Left lobe of liver (tissue), 1 donor: ENCODE measurements around the gene PLCL2.

GRCh38 chr3:15254119-15254900 is 48.3 kb downstream of the CAPN7 start:
- PRO-cap, result no peak

- PRO-cap, result no peak
Observed at GRCh38 chr3:15261715-15262382, 55.8 kb downstream of the CAPN7 start.

DNA sequence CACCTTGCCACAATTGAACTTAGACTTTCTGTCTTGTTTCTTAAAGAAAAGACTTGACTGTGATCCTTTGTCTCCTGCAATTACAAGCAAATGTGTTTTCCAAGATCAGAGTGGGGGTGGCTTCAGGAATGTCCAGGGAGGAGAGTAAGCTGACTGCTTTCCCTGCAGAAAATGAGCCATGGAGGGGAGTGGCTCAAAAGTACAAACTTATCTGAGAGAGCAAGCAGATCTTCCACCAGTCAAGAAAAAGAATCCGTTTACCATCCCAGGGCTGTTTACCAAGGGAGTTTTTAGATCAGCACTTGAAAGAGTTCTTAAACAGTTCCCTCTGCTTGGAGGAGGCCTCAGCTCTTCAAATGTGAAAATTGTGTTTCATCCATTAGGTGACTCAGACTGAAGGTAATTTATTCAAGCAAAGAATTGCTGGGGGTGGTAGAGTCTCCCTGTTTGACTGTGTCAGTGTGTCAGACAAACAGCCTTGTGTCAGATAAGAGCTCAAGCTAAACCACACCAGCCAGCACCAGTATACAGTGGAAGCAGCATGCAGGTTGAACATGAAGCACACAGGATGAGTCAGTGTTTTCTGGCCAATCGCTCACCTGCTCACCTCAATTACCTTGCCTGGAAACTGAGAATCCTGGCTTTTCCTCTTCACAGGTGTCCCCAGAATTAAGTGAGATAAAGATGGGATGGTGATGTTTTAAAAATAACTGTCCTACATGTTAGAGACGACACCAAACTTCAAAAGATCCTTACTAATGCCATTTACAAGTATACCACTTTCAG is 21.8 kb downstream of the SH3BP5 start:
- PRO-cap, result no peak

- PRO-cap, result no peak
Observed at GRCh38 chr3:15324554-15325240, 7.7 kb downstream of the SH3BP5 start.

DNA sequence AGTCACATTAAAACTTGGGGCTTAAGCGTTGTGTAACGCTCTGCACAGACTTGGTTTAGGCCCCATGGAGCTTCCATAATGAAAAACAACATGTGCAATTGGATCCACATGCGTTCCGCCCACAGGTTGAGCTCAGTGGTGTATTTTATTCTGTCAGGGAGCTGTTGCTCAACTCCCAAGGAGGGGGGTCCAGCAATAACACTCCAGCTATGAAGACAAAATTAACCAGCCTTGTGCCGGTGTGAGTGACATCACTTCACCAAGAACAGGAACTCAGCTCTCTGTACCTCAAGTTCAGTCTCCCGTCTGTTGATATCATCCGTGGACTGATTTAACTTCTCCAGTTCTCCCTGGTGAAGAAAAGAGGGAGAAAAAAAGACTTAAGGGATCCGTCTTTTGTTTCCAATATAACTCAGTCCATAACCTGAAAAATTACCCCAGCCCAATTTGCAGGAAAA is 2.1 kb downstream of the SH3BP5 start:
- PRO-cap, result no peak

GRCh38 chr3:15428180-15428391 is 688 bp downstream of the EAF1 start:
- PRO-cap, result no peak

GRCh38 chr3:15708785-15709282 is 88.9 kb downstream of the ANKRD28 start:
- PRO-cap, result no peak

GRCh38 chr3:15800471-15800670 is 2.6 kb upstream of the ANKRD28 start:
- PRO-cap, result bidirectional peak, plus-strand start at chr3:15800577, minus-strand start at chr3:15800350

DNA sequence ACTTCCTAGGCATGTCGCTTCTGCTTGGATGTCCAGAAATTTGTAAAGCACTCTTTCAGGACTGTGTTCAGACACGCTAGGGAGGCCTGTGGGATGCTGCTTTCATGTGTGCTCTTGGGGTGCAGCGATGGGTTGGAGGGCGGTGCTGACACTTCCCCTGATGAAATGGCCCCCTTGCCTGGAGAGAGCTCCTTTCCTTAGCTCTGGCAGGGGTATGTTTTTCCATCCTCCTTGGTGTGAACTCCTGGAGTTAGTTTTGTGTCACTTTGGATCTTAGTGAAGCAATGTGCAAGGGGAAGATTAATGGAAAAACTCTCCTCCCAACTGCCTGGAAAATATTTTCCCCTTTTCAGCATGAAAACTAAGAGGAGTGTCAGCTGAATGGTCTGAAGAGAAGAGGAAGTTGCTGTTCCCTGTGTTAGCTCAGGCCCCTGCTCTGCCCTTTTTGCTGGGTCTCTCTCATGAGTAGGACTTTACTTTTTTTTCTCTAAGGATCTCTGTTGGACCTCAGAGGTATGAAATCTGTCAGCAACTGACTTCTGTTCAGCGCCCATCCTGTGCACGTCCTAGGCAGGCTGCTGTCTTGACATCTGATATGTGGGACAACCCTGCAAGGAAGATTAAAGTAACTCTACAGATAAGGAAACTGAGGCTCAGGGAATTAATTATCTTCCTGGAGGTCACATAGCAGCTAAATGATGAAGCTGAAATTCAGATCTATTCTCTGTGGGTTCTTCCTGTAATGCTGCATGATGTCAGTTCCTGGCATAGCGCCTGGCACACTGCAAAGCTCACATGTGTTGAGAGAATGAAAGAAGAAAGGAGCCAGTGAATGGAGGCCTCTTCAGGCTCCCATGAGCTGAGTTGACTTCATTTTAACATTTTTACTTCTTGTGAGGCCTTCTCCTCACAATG is 109.8 kb upstream of the GALNT15 start:
- PRO-cap, result no peak

GRCh38 chr3:16124696-16124997 is 49.8 kb upstream of the GALNT15 start:
- PRO-cap, result no peak

DNA sequence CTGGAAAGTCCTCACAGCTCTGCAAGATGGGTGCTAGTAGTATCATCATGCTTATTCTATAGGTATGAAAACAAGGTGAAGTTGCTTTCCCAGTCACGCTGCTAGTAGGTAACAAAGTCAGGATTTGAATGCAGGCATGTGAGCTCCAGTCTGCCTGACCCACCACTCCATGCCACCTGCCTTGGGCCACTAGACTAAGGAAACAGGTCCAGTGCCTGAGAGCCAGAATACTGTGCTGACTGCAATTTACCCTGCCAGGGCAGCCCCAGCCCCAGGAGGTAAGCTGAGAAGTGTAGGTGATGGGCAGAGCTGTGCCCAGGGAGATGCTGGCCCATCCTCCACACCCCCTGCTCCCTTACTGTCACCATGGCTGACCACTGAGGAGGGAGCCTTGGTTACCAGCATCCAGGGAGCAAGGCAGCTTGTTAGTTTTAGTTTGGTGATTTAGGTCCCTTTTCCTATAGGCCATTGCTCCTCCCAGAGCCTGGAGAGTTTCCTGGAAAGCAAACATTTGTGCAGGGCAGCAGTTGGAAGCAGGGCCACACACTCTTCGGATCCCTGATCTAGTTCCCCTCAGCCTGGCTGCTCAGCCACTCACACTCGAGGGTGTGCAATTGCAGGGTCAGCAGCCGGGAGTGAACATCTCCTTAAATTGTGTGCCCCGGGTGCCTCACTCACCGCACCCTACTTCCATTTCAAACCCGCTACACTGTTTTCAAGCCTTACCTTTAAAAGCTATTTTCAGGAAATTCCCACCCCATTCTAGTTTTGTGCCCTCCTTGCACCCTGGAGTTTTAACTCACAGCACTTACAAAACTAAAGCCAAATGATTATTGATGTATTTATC is 2.0 kb downstream of the GALNT15 start:
- PRO-cap, result no peak

- PRO-cap, result no peak
Observed at GRCh38 chr3:16243917-16244641, 20.7 kb downstream of the DPH3 start.

GRCh38 chr3:16301433-16301855 is 36.4 kb downstream of the OXNAD1 start:
- PRO-cap, result no peak

DNA sequence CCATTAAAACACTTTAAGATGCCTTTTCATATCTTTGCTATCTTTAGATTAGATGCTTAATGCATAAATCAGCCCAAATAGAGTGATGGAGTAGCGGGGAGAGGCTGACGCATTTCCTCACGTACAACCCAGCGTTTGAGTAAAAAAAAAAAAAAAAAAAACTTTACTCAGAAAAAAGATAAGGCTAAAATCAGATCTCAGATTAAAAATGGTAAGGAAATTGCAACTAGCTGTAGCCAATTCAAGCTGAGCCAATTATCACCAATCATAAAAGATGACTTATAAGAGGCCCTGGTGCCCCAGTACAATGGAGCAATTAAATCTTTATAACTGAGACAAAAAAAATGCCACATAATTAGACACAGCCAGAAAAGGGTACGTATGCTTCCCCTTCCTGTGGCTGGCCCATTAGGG is 45.0 kb downstream of the RFTN1 start:
- PRO-cap, result no peak

DNA sequence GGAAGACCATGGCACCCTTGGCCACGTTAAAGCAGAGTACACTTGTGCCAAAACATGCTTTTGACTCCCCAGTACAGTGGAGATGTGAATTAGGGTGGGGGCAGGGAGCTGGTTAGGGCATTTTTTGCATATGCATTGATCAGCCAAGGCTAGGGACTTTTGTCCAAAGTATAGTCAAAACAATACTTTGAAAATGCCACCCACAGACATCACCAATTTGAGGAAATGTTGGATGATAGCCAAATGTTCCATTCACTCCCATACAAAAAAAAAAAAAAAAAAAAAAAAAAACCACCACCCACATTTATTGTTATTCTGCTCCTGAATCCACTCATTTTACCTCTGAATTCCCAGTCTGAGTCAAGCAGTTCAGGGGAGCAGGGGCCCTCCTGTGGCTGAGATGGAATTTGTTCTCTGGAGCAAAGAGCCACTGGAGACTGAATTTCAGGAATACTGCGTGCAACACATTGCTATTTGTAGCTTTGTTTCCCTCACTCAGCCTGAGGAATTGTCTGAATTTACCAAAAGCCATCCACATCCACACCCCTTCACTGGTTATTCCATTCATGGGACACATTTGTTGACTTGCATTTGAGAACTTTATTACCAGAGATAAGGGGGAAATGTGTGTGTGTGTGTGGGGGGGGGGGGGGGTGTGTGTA is 3.6 kb upstream of the RFTN1 start:
- PRO-cap, result no peak

DNA sequence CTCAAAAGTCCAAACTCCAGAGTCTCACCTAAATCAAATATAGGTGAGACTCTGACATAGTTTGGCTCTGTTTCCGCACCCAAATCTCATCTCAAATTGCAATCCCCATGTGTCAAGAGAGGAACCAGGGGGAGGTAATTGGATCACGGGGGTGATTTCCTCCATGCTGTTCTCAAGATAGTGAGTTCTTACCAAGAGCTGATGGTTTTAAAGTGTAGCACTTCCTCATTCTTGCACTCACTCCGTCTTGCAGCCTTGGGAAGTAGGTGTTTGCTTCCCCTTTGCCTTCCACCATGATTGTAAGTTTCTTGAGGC is 96.1 kb upstream of the PLCL2 start:
- PRO-cap, result no peak

- PRO-cap, result no peak
Observed at GRCh38 chr3:16883114-16883404, 1.7 kb upstream of the PLCL2 start.

GRCh38 chr3:16884003-16884599 is 654 bp upstream of the PLCL2 start:
- PRO-cap, result no peak

DNA sequence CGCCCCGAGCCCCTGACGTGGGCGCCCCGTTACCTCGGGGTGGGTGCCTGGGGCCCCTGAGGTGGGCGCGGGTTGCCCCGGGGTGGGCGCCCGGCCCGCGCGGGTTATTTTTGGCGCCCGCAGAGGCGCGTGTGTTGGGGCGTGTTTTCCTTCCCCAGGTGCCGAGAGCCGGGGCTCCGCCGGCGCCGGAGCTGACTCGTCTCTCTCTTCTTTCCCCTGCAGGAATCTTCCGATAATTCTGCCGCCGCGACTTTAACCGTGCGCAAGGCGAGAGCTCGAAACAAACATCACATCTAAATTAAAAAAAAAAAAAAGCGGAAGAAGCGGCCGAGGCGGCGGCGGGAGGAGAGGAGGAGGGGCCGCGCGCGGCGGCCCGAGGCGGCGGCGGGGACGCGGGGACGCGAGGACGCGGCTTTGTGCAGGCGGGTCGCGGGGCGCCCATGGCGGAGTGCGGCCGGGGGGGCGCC is at the start of gene PLCL2:
PLCL2 (plus strand) TSS at position 356 of the 467 bp plus-strand sequence.
- PRO-cap, result unidirectional peak, plus-strand start at position 157 of the sequence; bidirectional peak, plus-strand start at position 356 of the sequence, minus-strand start at position 228 of the sequence

DNA sequence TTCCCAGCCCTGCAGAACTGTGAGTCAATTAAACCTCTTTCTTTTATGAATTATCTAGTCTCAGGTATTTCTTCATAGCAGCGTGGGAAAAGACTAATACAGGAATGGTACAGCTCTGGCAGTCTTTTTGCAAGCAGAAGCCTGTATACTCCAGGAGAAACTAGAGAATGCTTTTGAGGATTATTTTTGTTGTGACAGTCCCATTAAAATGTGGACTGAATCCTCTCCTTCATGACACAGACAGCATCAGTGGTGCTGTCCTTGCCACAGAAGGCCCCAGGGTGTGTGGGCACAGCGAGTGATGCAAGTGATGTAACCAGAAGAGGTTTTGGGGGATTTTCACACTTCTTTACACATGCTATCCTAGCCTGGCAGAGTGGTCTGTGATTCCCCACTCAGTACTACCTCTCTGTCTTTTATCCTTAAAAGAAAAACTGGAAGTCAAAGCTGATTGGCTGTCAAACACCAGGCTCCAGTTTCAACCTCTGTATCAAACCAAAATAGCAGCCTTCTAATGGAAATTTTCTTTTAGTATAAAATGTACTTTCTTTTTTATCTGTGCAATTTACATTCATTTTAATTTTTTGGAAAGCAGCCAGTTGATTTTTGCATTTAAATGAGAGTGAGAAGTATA is 20.3 kb downstream of the PLCL2 start:
- PRO-cap, result no peak